ENCODE results near the genes EGR4 and TLX2.

DNA sequence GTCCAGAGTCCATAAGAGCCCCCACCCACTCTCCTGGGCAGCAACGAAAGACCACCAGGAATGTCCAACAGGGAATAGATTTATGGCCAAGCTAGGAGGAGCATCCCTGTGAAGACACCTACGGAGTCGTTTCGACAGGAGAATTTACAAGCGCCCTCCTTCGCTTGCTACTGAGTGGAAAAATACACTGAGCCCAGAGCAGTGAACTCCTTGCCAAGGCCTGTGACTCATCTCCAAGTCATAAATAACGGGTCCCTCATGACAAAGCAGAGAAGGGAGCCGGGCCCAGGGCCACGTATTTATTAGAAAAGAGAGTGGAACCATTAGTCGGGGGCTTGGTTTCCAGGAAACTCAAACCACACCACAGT lies 276.3 kb downstream of the DYSF start:
- RAMPAGE, long total RNA, result no peak
- RRBS, 2 experiments, result no CpG with 5 or more reads among the region's 10 CpGs
CAGE:
- cytosol, long polyA minus RNA, result no peak
- cytosol, long polyA plus RNA, result no peak
- long polyA plus RNA, result no peak
- nucleolus, long total RNA, result no peak
- nucleus, long polyA plus RNA, result no peak
- nucleus, long total RNA, result no peak

DNA sequence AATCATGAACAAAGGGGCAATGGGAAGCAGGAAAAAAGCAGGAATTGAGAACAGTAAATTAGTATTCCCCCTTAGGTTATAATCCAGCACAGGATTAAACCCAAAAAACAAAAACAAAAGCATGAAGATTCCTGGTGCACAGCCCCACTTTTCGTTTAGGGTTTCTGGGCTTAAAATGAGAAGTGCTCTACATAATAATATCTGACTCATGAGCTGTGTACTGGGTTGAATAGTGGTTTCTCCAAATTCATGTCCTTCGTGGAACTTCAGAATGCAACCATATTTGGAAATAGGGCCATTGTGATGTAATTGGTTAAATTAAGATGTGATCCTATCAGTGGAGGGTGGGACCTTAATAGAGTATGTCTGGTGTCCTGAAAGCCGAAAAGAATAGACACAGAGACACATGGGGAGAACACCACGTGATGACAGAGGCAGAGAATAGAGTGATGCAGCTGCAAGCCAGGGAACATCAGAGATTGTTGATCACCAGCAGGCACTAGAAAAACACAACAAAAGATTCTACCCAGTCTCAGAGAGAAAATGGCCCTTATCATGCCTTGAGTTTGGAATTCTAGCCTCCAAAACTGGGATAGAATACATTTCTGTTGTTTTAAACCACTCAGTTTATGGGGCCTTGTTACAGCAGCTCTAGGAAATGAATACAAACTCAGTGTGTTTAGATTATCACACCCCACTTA lies 310.2 kb downstream of the EXOC6B start:
- RAMPAGE, long total RNA, result no peak
- RRBS, 2 experiments, result no CpG with 5 or more reads among the region's 4 CpGs
CAGE:
- cytosol, long polyA minus RNA, result no peak
- cytosol, long polyA plus RNA, result no peak
- long polyA plus RNA, result no peak
- nucleolus, long total RNA, result no peak
- nucleus, long polyA plus RNA, result no peak
- nucleus, long total RNA, result no peak

- RAMPAGE, long total RNA, result no peak
- RRBS, 2 experiments, result no CpG with 5 or more reads among the region's 1 CpG
CAGE:
- cytosol, long polyA minus RNA, result no peak
- cytosol, long polyA plus RNA, result no peak
- long polyA plus RNA, result no peak
- nucleolus, long total RNA, result no peak
- nucleus, long polyA plus RNA, result no peak
- nucleus, long total RNA, result no peak
Measured at GRCh38 chr2:72681030-72681488, 144.8 kb downstream of the EXOC6B start.

DNA sequence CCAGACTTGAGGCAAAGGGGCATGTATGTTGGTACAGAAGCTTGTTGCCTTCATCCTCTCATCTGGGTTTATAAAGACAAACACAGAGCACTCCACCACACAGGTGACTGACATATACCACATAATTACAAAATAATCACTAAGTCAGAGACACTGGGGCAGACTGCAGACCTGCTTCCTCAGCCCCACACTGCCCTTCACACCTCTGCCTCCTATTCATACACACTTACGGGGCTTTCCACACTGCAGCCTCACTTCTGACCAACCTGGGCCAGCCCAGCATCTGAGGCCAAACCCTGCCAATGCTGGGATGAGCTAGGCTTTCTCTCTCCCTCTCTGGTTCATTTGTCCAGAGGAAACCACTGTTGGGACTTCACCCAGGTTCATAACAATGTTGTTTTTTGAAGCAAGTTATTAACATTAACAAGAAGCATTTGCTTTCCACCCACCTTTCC lies 4.5 kb downstream of the EMX1 start:
- RAMPAGE, long total RNA, result no peak
- RRBS, 2 experiments, result no CpG with 5 or more reads among the region's 1 CpG
CAGE:
- cytosol, long polyA minus RNA, result no peak
- cytosol, long polyA plus RNA, result no peak
- long polyA plus RNA, result no peak
- nucleolus, long total RNA, result no peak
- nucleus, long polyA plus RNA, result no peak
- nucleus, long total RNA, result no peak

DNA sequence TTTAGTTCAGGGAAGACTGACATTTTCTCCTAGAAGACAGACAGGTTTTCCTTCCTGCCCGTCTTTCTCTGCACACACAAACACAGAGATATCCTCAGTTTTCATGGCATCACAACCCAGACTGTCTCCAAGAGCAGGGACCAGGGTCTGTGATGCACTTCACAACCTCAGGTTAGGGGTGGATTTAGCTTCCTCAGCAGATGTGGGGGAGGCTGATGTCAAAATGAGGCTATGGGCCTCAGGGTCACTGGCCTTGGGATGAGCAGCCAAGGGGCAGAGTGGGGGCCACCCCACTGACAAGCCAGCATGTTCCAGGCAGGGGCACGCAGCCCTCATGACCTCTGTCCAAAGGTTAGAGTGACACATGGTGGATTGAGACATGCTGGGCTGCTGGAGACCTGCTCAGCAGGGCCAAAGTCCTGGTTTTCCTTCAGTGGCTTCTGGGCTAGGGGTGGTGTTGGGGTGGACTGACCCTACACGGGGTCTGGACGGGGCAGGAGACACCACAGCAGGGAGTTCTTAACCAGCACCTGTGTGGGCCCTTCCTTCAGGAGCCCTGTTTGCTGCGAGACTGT lies 70.5 kb downstream of the SFXN5 start:
- RAMPAGE, long total RNA, result no peak
- RRBS, 2 experiments, result no CpG with 5 or more reads among the region's 5 CpGs
CAGE:
- cytosol, long polyA minus RNA, result no peak
- cytosol, long polyA plus RNA, result no peak
- long polyA plus RNA, result no peak
- nucleolus, long total RNA, result no peak
- nucleus, long polyA plus RNA, result no peak
- nucleus, long total RNA, result no peak

DNA sequence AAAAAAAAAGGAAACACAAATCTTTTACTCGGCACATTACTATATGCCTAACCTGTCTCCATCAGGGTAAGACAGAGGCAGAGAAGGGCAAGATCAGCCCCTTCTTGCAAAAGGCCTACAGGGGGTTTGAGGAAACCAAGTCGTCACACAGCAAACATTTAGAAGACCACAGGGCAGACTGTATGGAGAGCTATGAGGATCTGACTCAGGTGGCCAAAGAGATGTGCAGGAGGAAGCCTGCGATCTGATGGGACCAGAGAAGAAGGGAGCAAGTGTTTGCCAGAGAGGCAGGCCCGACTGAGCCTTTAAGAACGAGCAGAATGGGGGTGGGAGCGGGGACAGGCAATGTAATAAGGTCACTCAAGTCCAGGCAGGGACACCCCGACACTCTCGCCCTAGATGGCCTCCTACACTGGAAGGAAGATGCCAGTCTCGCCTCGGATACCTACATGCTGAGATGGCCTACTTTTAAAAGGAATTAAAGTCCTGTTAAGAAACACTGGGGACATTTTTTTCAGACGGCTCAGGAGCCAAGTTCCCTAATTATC lies 1.6 kb downstream of the SFXN5 start:
- RAMPAGE, long total RNA, result no peak
- RRBS, 2 experiments, result no CpG with 5 or more reads among the region's 11 CpGs
CAGE:
- cytosol, long polyA minus RNA, result no peak
- cytosol, long polyA plus RNA, result no peak
- long polyA plus RNA, result no peak
- nucleolus, long total RNA, result no peak
- nucleus, long polyA plus RNA, result no peak
- nucleus, long total RNA, result no peak

DNA sequence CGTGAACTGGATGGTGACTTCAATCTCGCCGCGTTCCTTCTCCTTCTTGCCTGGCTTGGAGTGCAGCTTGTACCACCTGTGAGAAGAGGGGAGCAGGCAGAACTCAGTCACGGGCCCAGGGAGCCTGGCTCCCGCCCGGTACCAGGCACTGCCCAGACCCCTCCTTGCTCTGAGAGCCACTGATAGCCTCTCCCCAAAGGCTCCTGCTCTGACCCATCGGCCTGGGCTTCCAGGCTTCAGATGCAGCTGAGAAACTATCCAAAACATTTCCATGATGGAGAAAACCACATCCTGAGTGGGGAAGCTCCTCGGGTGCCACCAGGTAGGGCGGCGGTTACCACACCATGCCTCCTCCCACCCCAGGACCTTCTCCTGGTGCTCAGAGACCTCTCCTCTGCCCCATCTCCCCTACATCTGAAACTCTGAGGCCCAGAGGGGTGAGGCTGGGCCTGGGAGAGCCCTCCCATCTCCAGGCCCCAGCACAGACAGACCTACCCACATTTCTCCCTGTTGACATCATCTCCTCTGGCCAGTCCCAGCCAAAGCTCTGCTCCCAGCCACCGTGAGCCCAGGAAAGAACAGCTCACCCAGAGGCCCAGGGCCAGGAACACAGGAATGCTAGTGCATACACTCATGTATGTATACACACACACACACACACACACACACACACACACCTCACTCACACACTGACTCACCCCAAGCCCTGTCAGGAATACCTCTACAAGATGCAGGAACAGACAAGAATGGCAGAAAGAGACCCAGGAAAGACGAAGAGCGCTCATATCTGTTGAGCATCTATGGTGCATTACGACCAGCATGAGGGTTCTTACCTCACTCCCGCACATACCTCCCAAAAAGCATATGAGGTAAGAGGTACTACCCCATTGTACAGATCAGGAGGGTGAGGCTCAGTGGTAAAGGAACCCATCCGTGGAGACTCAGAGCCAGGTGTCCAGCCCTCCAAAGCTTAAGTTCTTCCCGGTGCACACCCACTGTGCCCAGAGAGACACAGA lies 18.0 kb upstream of the SFXN5 start:
- RAMPAGE, long total RNA, result no peak
- RRBS, 2 experiments, result no CpG with 5 or more reads among the region's 18 CpGs
CAGE:
- cytosol, long polyA minus RNA, result no peak
- cytosol, long polyA plus RNA, result no peak
- long polyA plus RNA, result no peak
- nucleolus, long total RNA, result no peak
- nucleus, long polyA plus RNA, result no peak
- nucleus, long total RNA, result no peak

DNA sequence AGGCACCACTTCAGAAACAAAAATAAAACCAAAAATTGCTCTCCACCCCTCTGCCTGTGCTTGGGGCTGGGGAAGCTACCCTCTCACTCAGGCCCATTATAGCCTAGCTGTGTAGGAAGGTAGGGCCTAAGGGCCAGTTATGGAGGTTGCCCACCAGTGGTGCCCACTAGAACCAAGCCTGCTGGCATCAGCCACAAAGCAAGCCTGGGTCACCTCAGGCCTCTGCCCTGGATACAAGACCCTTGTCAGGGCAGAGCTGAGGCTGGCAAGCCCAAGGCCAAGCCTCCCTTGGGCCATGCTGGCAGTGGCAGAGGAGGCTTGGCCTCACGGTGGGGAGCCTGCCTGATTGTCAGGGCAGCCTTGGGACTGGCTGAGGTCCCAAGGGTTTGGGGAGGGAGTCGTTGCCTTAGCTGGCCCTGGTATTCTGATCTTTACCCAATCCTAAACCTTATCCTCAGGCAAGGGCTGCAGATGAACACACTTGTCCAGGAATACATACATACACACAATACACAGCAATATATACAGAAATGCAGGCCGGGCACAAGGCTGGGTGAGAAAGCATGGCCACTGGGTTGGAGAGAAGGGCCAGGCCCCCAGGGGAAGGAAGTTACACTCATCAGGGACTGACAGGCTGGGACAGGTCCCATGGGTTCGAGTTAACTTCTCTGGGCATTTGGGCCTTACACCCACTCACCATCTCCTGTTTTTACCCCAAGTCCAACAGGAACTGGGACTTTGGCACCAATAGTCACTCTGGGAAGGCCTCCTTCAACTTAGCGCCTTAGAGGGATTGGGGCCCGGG lies 21.0 kb downstream of the CCT7 start:
- RAMPAGE, long total RNA, result no peak
- RRBS, 2 experiments, result no CpG with 5 or more reads among the region's 6 CpGs
CAGE:
- cytosol, long polyA minus RNA, result no peak
- cytosol, long polyA plus RNA, result no peak
- long polyA plus RNA, result no peak
- nucleolus, long total RNA, result no peak
- nucleus, long polyA plus RNA, result no peak
- nucleus, long total RNA, result no peak

DNA sequence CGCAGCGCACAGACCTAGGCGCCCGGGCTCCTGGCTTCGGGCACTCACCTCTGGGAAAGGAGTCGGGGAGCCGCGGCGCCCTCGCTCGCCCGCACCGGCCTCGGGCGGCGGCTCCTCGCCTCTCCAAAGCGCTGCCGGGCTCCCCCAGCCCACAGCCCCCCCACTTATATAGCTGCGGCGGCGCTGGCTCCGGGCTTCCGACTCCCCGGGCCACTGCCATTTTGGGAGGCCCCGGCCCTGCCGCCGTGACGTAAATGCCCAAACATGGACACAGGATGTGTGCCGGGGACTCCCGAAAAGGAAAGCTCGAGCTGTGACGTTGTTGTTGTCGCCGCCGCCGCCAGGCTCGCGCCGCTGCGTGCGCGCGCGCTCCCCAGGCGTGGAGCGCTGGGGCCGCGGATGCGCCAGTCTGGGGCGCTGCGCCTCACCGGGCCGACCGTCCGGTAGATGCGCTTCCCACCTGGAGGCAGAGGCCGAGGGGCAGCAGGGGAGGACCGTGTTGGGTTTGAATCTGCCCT lies at the start of gene EGR4:
Gene EGR4, minus strand, starts transcription at position 142 of the 518 bp plus-strand sequence.
- RAMPAGE, long total RNA, result no peak
- RRBS, 2 experiments, result 2 to 4% methylated on average over 25 to 28 of the region's 59 CpGs
CAGE:
- cytosol, long polyA minus RNA, result no peak
- cytosol, long polyA plus RNA, result no peak
- long polyA plus RNA, result no peak
- nucleolus, long total RNA, result no peak
- nucleus, long polyA plus RNA, result no peak
- nucleus, long total RNA, result no peak

- RAMPAGE, long total RNA, result no peak
- RRBS, 2 experiments, result no CpG with 5 or more reads among the region's 3 CpGs
CAGE:
- cytosol, long polyA minus RNA, result no peak
- cytosol, long polyA plus RNA, result no peak
- long polyA plus RNA, result no peak
- nucleolus, long total RNA, result no peak
- nucleus, long polyA plus RNA, result no peak
- nucleus, long total RNA, result no peak
Measured at GRCh38 chr2:73890709-73891089, 2.1 kb upstream of the ACTG2 start.

GRCh38 chr2:73894083-73894739 lies 1.4 kb downstream of the ACTG2 start:
- RAMPAGE, long total RNA, result no peak
- RRBS, 2 experiments, result no CpG with 5 or more reads among the region's 6 CpGs
CAGE:
- cytosol, long polyA minus RNA, result no peak
- cytosol, long polyA plus RNA, result no peak
- long polyA plus RNA, result no peak
- nucleolus, long total RNA, result no peak
- nucleus, long polyA plus RNA, result no peak
- nucleus, long total RNA, result no peak

DNA sequence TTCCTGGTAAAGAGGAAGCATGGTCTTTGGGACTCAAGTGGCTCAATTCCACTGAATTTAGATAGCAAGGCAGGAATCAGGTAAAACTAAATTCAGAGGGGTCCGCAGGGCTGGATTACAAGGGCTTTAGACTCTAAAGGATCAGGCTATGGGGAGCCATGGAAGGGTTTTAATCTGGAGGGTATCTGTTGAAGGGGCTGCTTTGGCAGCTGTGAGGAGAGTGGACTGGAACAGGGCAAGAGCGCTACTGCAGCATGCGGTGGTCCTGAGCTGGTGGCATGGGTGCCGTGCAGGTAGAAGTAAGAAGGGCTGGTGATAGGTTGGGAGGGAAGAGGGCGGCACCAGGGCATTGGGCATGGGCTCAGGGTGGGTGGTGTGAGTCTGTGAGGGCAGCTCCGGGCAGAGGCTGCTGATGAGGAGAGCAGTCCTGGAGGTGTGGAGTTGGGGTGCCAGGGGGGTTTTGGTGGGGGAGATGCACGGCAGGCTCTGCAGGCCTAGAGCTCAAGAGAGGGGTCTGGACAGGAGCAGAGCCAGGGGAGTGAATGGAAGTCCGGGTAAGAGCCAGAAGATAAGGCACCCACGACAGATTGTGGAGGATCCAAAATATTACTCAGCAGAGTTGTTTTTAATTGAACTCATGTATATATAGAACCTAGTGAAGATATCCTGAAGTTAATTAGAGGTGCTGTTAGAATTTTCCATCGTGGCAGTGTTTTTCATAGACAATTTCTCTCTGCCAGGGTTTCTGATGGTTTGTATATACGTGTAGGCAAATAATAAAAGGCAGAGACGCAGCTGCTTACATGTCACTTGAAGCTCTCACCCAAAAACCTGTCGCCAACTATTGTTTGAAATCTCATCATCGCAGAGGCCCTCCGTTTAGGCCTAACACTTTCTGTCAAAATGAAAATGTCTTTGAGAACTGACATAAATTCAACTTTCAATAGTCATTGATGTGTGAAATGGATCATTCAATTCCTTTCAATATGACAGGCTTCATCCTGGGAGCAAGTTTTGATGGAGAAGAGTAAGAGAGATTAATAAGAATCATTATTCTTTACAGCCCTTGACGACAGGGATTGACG lies 2.3 kb downstream of the ACTG2 start:
- RAMPAGE, long total RNA, result no peak
- RRBS, 2 experiments, result no CpG with 5 or more reads among the region's 17 CpGs
CAGE:
- cytosol, long polyA minus RNA, result no peak
- cytosol, long polyA plus RNA, result no peak
- long polyA plus RNA, result no peak
- nucleolus, long total RNA, result no peak
- nucleus, long polyA plus RNA, result no peak
- nucleus, long total RNA, result no peak

GRCh38 chr2:73908931-73909130 lies 16.0 kb downstream of the ACTG2 start:
- RAMPAGE, long total RNA, result no peak
- RRBS, 2 experiments, result no CpG with 5 or more reads among the region's 2 CpGs
CAGE:
- cytosol, long polyA minus RNA, result no peak
- cytosol, long polyA plus RNA, result no peak
- long polyA plus RNA, result no peak
- nucleolus, long total RNA, result no peak
- nucleus, long polyA plus RNA, result no peak
- nucleus, long total RNA, result no peak

- RAMPAGE, long total RNA, result no peak
- RRBS, 2 experiments, result no CpG with 5 or more reads among the region's 6 CpGs
CAGE:
- cytosol, long polyA minus RNA, result no peak
- cytosol, long polyA plus RNA, result no peak
- long polyA plus RNA, result no peak
- nucleolus, long total RNA, result no peak
- nucleus, long polyA plus RNA, result no peak
- nucleus, long total RNA, result no peak
Measured at GRCh38 chr2:73913203-73913881, 13.3 kb upstream of the DGUOK start.

DNA sequence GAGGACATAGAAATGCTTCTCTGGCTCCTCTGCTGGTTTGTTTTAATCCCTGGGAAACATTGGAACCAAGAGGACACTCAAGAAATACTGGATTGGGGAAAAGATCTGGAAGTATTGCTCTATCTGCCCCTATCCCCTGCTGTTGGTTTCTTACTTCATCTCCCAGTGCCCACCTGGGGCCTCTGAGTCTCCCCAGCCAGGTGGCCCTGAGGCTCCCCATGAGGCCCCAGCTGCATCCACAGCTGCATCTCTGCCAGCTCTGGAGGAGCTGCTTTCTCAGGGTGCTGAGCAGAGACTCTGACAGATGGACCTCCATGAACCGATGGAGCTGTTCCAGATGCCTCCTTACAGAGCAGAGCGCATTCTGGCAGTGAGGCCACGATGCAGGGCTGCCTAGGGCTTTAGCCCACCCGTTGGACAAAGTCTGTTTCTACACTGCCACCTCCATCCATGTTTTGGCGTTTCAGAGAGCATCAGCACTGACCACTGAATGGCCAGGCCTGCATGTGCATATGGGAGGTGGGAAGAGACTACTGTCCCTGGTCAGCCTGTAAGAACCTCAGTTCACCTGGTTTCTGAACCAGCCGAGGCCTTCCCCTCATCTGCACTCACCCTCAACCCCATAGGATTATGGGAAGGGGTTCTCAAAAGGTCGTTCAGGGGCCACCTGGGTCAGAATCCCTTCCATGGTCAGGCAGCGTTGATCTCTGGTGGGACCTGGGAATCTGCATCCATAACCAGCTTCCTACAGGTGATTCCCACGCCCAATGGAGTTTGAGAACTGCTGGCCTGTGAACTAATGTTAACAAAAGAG lies 36.5 kb downstream of the TET3 start:
- RAMPAGE, long total RNA, result no peak
- RRBS, 2 experiments, result no CpG with 5 or more reads among the region's 9 CpGs
CAGE:
- cytosol, long polyA minus RNA, result no peak
- cytosol, long polyA plus RNA, result no peak
- long polyA plus RNA, result no peak
- nucleolus, long total RNA, result start-site peak on the plus strand centred at position 64 of the sequence, 59 bp wide, 9 reads; start-site peak on the plus strand centred at position 706 of the sequence, 384 bp wide, 24 reads
- nucleus, long polyA plus RNA, result no peak
- nucleus, long total RNA, result no peak

DNA sequence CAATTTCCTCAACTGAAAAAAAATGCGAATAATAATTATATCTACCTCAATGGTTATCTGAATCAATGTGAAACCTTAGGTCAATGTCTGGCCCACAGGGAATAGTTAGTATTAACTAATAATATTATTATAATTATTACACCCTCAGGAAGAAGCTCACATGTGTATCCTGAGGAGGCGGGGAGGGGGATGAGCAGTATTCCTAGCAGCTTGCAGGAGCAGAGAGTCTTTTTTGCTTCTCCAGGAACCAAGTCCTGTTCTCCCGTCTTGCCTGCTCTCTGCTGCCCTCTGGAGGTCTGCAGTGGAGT lies 8.5 kb downstream of the SLC4A5 start:
- RAMPAGE, long total RNA, result no peak
- RRBS, 2 experiments, result no CpG with 5 or more reads among the region's 3 CpGs
CAGE:
- cytosol, long polyA minus RNA, result no peak
- cytosol, long polyA plus RNA, result no peak
- long polyA plus RNA, result no peak
- nucleolus, long total RNA, result no peak
- nucleus, long polyA plus RNA, result no peak
- nucleus, long total RNA, result no peak

DNA sequence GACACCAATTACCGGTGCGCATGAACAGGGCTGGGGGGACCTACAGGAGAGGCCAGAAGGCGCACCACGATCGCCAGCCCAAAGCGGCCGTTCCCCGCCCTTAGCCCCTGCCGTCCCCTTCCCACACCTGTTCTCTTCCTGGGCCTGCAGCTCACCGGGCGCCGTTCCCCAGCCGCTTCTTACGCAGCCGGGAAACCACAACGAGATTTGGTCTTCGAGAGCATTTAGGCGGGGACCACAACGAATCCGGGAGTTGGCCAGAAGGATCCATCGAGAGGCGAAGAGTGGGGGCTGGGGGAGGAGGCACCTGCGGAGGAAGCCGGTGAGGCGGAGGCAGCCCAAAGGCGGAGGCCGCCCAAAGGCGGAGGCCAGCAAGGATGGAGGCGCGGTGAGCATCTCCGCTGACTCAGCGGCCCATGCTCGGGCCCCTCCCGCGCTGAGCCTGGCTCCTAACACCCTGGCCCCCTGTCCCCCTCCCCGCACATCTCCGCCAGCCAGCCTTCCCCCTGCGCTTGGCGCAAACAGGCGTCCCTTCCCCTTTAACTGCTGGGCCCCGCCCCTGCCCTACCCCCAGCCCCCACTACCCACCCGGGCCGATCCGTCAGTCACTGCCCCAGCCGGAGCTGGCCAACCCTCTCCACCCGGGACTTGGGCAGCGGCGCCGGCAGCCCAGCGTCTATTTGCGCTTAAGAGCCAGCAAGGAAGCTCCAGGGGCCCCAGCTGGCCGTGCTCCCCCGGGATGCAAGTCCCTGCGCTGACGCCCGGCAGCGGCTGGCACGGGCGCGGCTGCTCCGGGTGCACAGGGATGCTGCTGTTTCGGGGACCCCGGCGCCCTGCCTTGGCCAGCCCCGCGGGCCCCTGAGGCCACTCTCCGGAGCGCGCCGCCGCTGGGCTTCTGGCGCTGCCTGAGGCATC lies at the start of gene TLX2:
Gene TLX2, plus strand, starts transcription at position 604 of the 915 bp plus-strand sequence.
- RAMPAGE, long total RNA, result start-site peak on the plus strand centred at position 371 of the sequence, 482 bp wide, 5 and 6 reads in 2 replicates
- RRBS, 2 experiments, result 3 to 9% methylated on average over 23 to 24 of the region's 72 CpGs
CAGE:
- cytosol, long polyA minus RNA, result no peak
- cytosol, long polyA plus RNA, result no peak
- long polyA plus RNA, result no peak
- nucleolus, long total RNA, result no peak
- nucleus, long polyA plus RNA, result no peak
- nucleus, long total RNA, result no peak

- RAMPAGE, long total RNA, result start-site peak on the plus strand at chr2:74552736-74552944, 14 and 17 reads in 2 replicates
- RRBS, 2 experiments, result 0% methylated on average over 2 of the region's 33 CpGs; no CpG with 5 or more reads in 1 of the 2 experiments
CAGE:
- cytosol, long polyA minus RNA, result start-site peak on the minus strand at chr2:74552663-74552675, 30 reads; start-site peak on the minus strand at chr2:74553049-74553124, 90 reads
- cytosol, long polyA plus RNA, result start-site peak on the minus strand at chr2:74553045-74553127, 309 and 167 reads in 2 replicates
- long polyA plus RNA, result start-site peak on the minus strand at chr2:74553056-74553134, 272 and 181 reads in 2 replicates
- nucleolus, long total RNA, result no peak
- nucleus, long polyA plus RNA, result start-site peak on the minus strand at chr2:74552886-74553150, 455 and 210 reads in 2 replicates
- nucleus, long total RNA, result start-site peak on the plus strand at chr2:74552750-74552754, 35 reads; start-site peak on the plus strand at chr2:74552846-74552853, 53 reads
Measured at GRCh38 chr2:74552255-74553555, 1.0 kb downstream of the LOXL3 start.

DNA sequence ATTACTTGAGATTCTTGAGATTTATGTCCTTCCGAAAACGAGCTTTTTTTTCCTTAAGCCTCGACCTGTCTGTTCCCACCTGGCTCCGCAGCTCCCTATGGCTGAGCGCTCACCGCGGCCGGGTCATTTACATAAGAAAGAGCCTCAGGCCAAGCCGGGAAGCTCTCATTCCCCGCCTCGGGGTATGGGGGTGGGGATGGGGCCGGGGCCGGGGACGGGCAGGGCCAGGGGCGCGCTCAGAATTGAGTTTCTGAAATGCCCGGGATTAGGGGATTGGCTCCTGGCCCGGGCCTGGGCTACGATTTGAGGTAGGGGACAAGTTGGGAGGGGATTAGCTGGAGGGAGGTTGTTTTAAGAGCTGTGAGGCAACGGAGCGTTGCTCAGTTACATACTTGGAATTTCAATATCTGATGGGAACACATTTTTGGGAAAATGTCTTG lies 1.5 kb downstream of the HK2 start:
- RAMPAGE, long total RNA, result no peak
- RRBS, 2 experiments, result 3% methylated on average over 9 of the region's 21 CpGs
CAGE:
- cytosol, long polyA minus RNA, result no peak
- cytosol, long polyA plus RNA, result no peak
- long polyA plus RNA, result no peak
- nucleolus, long total RNA, result no peak
- nucleus, long polyA plus RNA, result no peak
- nucleus, long total RNA, result no peak

- RAMPAGE, long total RNA, result no peak
- RRBS, 2 experiments, result no CpG with 5 or more reads among the region's 15 CpGs
CAGE:
- cytosol, long polyA minus RNA, result no peak
- cytosol, long polyA plus RNA, result no peak
- long polyA plus RNA, result no peak
- nucleolus, long total RNA, result no peak
- nucleus, long polyA plus RNA, result no peak
- nucleus, long total RNA, result no peak
Measured at GRCh38 chr2:74855822-74856808, 22.2 kb downstream of the HK2 start.

All from GM12878 (cell line).